REH cell (cell line): ENCODE data around the gene EFCAB6.

DNA sequence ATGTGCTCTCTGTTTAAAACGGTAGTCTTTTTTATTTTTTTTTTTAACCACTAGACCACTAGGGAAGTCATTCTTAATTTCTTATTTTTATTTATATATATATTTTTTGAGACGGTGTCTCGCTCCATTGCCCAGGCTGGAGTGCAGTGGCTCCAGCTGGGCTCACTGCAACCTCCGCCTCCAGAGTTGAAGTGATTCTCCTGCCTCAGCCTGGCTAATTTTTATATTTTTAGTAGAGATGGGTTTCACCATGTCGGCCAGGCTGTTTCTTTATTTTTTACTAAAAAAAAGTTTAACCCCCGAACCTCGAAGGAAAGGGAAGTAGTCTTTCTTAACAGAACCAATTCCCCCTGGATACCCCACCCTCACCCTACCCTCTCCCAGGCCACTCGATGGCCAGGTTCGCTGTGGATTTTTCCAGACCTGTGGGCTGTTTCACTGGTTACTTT is 2.4 kb downstream of the TSPO start:
- PRO-cap: unidirectional peak, minus-strand start at position 193 of the sequence

DNA sequence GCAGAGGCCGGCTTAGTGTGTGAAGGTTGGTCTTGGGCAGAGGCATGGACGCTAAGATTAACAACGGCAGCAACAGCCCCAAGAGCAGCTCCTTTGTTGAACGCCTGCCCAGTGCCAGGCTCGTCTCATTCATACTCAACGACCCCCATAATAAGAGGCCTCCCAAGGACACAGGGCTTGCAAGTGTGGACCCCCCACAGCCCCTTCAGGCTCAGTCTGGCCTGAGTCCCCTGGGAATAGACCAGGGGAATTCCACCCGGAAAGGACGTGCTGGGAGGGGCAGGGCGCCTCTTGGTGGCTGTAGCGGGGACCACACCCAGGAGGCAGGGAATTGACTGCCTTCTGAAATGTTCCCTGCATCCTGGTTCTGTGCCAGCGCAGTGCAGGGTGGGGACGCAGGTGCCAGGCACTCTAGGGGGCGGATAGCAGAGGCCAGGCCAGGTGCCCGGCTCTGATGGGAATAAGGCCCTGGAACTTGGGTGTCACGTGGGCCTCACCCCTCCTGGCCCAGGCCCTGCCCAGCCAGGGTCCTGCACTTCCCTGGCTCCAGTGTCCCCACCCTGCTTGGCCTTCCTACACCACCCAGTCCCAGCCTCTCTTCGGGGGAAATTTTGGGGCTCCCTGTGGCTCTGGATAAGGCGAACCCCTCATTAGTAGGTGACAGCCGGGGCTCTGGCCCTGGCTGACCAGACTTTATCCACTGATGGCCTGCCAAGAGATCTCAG is 8.5 kb downstream of the TSPO start:
- PRO-cap: no peak

DNA sequence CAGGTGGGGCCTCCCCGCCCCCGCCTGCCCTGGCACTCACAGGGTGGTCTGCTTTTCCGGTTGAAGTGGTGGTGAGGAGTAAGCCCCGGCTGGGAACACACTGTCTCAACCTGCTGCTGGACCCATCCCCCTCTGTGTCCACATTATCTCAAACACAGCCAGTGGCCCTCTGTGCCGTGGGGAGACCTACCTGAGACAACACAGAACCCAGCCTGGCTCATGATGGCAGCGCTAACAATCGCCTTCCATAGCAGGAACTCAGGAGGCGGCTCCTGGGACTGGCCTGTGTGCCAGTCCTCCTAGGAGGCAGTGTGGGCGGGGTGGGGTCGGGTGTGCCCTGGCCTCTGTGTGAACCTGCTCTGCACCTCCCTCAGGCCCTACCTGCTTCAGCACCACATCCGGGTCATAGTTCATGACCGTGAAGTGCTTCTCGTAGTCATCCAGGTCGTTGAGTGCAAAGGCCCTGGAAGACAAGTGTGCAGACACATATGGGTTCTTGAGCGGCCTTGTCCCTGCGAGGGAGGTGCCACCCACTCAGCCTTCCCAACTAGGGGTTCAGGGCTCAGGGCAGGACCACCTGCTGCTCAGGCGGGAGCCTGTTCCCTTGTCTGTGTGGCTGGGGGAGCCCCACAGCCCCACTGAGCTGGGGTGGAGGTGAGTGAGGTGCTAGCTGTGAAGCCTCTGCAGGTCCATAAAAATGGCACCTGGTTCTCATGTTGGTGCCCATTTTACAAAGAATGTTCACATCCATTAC is 15.3 kb downstream of the TTLL12 start:
- PRO-cap: no peak

DNA sequence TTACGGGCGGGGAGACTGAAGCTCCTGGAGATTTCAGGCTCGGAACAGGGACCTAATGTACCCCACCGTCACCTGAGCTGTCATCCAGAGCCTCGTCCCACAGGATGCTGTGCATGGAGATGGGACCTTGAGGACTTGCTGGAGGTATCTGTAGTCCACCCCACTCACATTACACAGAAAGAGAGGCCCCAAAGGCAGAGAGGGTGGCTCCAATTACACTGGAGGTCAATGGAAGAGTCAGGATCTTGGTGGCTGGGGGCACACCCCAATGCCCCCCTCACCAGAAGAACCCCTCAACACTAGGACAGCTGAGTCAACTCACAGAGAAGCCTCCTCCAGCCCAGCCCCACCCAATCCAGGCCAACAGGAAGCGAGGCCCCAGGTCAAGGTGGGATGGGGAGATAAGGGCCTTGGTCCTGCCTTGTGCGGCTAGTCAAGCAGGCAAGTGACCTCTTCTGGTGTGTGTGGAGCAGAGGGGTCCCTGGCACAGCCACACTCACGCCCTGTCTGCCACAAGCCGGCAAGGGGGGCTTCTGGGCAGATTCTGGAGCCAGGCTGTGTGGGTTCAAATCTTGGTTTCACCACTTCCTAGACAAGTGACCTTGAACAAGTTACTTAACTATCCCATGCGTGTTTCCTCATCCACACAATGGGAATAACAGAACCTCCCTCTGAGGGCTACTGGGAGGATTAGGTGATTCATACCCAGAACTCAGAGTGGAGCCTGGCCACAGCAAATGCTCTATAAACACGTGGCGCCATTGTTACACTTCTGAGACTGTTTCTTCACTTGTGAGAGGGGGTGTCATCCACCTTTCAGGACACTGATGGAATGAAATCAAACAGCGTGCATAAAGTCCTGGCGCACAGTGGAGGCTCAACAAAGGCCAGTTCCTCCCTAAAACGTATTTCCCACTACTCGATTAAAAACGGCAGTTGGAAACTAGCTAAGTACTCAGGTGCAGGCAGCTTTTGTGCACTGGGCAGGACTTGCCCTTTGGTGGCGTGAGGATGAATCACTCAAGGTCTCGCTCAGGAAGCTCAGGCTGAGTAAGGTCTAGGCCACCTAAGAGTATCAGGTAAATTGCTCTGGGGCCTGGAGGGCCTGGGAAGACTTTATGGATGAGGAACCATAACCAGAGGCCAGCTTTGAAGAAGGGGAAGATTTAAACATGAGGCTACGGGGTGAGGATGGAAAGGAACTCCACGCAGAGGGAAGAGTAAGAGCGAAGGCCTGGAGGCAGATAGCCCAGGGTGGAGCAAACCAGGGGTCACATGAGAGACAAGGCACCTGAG is 3.2 kb downstream of the TTLL12 start:
- PRO-cap: no peak

- PRO-cap: no peak
These were observed 46.6 kb upstream of the TTLL12 start for GRCh38 chr22:43233370-43234195.

- PRO-cap: no peak
These were observed 76.9 kb upstream of the TTLL12 start for GRCh38 chr22:43263414-43264608.

GRCh38 chr22:43811997-43812815 is at the start of gene EFCAB6:
Gene EFCAB6 (minus strand): TSS chr22:43812305.
- PRO-cap: no peak

GRCh38 chr22:43823395-43824160 is 11.5 kb upstream of the EFCAB6 start:
- PRO-cap: no peak

- PRO-cap: no peak
These were observed 14.7 kb upstream of the EFCAB6 start for GRCh38 chr22:43826704-43827260.

- PRO-cap: no peak
These were observed 18.0 kb upstream of the EFCAB6 start for GRCh38 chr22:43829847-43830708.

DNA sequence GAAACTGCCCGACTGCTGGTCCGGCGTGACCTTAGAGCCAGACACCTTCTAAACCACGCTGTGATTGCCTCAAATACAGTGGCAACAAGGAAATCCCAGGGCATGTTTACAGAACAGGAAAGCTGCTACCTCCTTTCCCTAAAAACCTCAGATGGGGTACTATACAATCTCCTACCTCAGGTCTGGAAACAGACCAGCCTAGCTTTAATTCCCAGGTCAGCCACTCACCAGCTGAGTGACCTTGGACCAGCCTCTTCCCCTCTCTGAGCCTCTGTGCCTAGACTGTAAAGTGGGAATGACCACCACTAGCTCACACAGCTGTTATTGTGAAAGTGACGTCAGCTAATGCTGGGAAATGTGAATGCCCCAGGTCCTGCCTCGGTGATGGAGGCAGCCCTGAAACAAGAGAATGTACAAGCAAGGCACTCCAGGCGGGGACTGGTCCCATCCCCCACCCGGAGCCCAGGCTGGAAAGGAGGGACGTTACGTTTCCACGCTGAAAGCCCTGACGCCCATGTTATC is 991 bp downstream of the SULT4A1 start:
- PRO-cap: no peak

- PRO-cap: no peak
These were observed 11.1 kb downstream of the PNPLA3 start for GRCh38 chr22:43934731-43935165.

DNA sequence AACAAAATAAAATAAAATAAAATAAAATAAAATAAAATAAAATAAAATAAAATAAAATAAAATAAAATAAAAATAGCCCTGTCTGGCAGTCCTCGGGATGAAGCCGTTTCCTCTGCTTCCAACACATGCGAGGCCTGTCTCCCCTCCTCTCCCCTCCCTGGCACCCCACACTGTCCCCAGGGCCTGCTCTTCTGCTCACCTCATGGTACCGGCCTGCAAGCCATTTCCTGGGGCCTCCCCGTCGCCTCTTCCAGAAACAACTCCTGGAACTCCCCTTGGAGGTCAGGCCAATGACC is 619 bp upstream of the PARVB start:
- PRO-cap: no peak

GRCh38 chr22:44037456-44037944 is 13.4 kb downstream of the PARVB start:
- PRO-cap: no peak

- PRO-cap: no peak
These were observed 33.2 kb downstream of the PARVB start for GRCh38 chr22:44057304-44057785.

DNA sequence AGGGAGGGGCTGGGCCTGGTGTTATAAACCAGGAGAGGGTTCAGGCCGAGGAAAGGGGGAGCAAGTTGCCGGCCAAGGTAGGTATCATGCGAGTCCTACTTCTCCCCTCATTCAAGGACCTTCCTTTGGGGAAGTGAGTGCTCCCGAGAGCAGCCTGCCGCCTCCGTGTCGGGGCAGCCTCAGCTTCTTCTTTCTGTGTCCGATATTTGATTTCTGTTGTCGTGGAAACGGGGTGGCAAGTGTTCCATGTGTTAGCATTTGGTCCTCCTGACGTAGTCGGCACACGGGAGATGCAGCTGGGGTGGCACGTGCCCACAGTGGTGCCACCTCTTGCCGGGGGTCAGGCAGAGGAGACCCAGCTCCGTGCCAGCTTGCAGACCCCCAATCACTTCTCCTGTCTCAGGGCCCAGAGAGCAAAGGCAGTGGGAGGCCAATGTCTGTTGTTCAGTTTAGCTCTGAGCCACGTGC is 44.3 kb downstream of the PARVB start:
- PRO-cap: no peak

DNA sequence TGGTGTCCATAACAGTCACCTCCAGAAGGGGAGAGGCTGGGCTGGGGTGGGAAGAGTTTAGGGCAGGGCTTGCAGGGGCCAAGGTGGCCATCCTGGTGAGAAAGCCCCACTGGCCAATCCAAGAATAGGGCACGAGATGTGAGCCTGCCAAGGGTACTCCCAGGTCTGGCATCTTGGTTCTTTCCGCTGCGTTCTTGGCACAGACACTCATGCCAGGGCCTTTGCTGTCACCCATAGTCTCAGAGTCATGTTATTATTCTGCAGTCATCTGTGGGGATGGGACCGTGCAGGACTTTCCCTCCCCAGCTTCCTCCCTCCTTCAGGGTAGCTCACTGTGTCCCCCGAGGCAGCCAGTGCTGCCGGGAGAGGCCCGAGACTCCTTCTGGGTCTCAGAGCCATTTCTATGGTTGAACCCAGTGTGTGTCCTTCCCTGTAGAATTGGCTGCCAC is 60.3 kb downstream of the PARVB start:
- PRO-cap: no peak

DNA sequence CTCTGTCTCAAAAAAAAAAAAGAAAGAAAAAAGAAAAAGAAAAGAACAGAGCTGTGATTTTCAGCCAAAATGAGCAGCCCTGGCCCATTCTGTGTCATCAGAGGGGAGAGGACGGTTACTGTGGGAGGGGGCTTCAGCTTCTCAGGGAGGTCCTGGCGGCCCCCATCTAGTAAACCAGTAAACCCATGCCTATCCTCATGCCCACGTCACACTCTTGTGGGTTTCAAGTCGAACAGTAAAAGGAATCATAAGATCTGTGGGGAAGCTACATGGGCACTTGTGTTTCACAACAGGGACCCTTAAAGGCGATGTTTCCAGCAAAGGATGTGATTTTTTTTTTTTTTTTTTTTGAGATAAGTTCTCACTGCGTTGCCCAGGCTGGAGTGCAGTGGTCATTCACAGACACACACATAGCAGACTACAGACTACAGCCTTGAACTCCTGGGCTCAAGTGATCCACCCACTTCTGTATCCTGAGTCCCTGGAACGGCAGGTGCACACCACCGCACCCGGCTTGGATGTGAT is 9.2 kb upstream of the PARVG start:
- PRO-cap: no peak

- PRO-cap: no peak
These were observed 53.6 kb downstream of the RTL6 start for GRCh38 chr22:44444411-44444785.

GRCh38 chr22:44701820-44702143 is 222 bp upstream of the PRR5 start:
- PRO-cap: bidirectional peak, plus-strand start at chr22:44702228, minus-strand start at chr22:44702044